ENCODE results near the gene EBPL.

DNA sequence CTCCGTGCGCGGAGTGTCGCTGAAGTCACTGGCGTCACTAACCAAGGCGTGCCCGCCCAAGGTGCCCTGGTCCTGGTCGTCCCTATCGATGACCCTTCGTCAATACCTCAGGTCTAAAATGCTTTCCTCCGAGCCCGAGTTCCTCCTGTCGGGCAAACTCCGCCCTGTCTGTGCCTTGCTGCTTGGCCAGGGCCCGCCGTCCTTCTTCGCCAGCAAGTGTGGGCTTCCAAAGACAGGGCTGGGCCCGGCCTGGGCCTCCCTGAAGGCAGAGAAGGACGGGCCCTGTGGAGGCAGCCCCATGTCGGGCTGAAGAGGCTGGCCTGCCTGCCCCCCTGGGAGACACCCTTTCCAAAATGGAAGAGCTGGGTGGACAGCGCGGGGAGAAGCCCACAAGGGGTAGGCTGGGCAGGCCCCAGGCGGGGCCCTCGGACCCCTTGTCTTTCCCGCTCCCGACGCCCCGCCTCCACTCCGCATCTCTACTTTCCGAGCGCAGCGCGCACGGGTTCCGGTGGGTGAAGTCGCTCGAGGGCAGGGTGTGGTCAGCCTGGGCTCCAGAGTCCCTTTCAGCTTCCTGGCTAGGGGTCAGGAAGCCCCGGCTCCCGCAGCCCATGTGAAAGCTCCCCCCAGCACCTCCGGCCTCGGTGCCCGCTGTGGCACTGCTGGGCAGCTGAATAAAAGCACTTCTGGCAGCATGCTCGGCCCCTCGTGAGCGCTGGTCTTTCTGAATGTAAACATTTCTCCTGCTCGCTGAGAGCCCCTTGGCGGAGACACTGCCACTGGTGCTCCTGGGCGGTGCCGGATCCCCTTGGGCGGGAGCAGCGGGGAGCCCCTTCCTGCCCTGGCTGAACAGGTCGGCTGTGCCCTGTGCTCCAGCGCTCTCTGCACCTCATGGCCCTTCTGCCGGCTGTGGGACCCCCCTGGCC, 13.6 kb downstream of the RB1 start:
- PRO-cap = no peak
- RAMPAGE, long total RNA, 4 experiments = no peak in any of the 4 experiments

- PRO-cap = no peak
- RAMPAGE, long total RNA, 4 experiments = no peak in any of the 4 experiments
These were observed 14.4 kb downstream of the RB1 start for GRCh38 chr13:48317812-48318433.

DNA sequence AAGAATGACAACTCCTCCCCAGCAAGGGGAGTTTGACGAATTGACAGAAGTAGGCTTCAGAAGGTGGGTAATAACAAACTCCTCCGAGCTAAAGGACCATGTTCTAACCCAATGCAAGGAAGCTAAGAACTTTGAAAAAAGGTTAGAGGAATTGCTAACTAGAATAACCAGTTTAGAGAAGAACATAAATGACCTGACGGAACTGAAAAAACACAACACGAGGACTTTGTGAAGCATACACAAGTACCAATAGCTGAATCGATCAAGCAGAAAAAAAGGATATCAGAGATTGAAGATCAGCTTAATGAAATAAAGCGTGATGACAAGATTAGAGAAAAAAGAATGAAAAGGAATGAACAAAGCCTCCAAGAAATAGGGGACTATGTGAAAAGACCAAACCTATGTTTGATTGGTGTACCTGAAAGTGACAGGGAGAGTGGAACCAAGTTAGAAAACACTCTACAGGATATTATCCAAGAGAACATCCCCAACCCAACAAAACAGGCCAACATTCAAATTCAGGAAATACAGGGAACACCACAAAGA, 17.5 kb downstream of the LPAR6 start:
- PRO-cap = no peak
- RAMPAGE, long total RNA, 4 experiments = no peak in any of the 4 experiments

- PRO-cap = no peak
- RAMPAGE, long total RNA, 4 experiments = no peak in any of the 4 experiments
These were observed 14.8 kb downstream of the RCBTB2 start for GRCh38 chr13:48518194-48518393.

DNA sequence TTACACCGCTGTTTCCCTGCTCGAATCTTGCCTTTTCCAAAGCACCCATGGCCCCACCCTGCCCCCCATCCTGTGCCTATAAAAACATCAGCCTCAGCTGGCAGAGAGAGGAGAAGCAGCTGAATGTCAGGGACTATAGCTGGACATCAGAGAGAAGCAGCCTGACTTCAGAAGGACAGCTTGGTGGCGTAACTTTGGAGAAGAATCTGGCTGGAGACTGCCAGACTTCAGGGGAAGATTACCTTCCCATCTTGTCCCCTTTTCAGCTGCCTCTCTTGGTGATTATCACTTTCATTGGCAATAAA, 9.3 kb upstream of the RCBTB2 start:
- PRO-cap = no peak
- RAMPAGE, long total RNA, 4 experiments = no peak in any of the 4 experiments

GRCh38 chr13:48567710-48568422, 35.0 kb upstream of the RCBTB2 start:
- PRO-cap = no peak
- RAMPAGE, long total RNA, 4 experiments = no peak in any of the 4 experiments

DNA sequence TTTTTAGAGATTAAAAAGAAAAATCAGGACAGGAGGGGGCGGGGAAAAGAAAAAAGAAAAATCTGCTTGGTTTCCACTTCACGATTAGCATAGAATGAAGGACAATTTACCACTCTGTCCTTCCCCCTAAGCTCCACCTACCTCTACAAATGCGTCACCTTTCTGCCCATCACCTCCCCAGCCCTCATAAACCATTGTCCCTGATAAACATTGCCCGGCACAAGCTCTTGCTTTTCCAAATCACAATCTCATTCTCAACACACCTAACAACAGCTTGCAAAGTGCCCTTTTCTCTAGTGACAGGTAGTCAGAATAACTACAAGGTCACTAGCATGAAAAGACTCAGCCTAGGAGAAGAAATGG, 116.5 kb upstream of the FNDC3A start:
- PRO-cap = no peak
- RAMPAGE, long total RNA, 4 experiments = no peak in any of the 4 experiments

GRCh38 chr13:49334480-49334750, 86.7 kb downstream of the CDADC1 start:
- PRO-cap = no peak
- RAMPAGE, long total RNA, 4 experiments = no peak in any of the 4 experiments

- PRO-cap = no peak
- RAMPAGE, long total RNA, 4 experiments = no peak in any of the 4 experiments
These were observed 506 bp downstream of the SETDB2 start for GRCh38 chr13:49444582-49444977.

- PRO-cap = no peak
- RAMPAGE, long total RNA, 4 experiments = no peak in any of the 4 experiments
These were observed 4.2 kb downstream of the PHF11 start for GRCh38 chr13:49499906-49500418.

- PRO-cap = no peak
- RAMPAGE, long total RNA, 4 experiments = start-site peak on the plus strand in 1 of 4 experiments, at chr13:49642163-49642188 at its widest, 7 reads per replicate
These were observed 13.7 kb downstream of the ARL11 start for GRCh38 chr13:49641837-49642571.

DNA sequence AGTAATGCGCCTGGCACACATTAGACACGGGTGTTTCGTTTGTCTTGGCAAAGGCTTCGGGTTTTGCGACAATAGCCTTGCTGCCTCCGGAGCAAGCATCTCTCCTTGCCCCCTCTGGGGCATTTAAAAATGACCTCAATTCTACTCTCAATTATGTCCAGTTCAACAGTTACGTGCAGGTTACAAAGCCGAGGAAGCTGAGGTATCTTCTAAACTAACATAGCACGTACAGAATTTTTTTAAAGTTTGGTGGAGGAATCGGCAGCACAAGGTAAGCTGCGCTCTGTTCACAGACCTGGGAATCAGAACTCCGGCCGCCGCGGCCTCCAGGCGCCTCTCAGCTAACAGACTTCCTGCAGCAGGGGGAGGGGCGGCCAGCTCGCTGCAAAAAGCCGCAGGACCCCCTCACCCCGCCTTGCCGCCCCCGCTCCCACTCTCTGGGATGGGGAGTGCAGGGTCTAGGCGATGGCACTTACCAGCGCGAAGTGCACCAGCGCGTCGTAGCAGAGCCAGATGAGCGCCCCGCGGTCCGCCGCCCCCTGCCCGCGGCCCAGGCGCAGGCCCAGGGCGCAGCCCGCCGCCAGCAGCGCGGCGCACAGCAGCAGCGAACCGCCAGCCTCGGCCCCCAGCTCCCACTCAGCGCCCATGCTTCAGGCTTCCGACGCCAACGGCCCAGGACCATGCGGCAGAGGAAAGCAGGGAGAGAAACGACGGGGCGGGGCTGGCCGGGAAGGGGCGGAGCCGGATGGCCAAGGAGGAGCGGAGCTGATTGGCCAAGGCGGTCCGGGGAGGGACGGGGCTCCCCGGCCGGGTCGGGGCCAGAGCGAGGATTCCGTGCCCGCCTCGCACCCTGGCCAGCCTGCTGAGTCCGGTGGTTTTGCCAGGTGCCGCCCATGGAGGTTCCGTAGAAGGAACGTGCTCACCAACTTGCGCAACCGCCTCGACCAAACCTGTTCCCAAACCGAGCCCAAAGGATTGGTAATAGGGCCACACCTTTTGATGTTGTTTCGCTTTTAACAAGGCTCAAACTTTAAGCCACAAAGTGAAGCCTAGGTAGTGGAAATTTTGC, at the start of gene EBPL:
Gene EBPL (minus strand): TSS at position 709 of the 1,069 bp plus-strand sequence.
- PRO-cap = no peak
- RAMPAGE, long total RNA, 4 experiments = no peak in any of the 4 experiments

DNA sequence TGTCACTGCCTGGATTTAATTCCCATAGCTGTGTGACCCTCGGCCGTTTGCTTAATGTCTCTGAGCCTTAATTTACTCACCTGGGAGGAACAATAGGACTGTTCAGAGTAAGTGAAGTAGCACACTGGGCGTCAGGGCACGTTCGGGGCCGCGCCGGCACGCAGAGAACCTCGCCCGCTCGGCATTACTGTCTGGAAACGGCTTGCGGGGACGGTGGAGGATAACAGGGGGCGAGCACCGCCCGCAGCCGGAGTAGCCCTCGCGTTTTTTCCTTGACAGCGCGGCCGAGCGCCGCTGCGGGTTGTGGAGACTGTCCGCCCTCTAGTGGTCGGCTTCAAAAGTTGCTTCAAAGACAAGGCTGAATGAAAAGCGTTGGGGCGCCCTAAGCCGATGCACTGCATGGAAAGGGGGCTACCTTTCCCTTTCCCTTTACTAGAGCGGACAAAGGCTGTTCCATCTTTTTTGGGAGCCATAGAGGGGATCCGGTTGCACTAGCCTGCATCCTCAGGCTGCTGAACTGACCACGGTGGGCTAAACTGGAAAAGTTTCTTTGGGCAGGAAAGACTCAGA, 55.4 kb upstream of the KPNA3 start:
- PRO-cap = no peak
- RAMPAGE, long total RNA, 4 experiments = no peak in any of the 4 experiments

- PRO-cap = no peak
- RAMPAGE, long total RNA, 4 experiments = no peak in any of the 4 experiments
These were observed 77.5 kb downstream of the KCNRG start for GRCh38 chr13:50092744-50093179.

DNA sequence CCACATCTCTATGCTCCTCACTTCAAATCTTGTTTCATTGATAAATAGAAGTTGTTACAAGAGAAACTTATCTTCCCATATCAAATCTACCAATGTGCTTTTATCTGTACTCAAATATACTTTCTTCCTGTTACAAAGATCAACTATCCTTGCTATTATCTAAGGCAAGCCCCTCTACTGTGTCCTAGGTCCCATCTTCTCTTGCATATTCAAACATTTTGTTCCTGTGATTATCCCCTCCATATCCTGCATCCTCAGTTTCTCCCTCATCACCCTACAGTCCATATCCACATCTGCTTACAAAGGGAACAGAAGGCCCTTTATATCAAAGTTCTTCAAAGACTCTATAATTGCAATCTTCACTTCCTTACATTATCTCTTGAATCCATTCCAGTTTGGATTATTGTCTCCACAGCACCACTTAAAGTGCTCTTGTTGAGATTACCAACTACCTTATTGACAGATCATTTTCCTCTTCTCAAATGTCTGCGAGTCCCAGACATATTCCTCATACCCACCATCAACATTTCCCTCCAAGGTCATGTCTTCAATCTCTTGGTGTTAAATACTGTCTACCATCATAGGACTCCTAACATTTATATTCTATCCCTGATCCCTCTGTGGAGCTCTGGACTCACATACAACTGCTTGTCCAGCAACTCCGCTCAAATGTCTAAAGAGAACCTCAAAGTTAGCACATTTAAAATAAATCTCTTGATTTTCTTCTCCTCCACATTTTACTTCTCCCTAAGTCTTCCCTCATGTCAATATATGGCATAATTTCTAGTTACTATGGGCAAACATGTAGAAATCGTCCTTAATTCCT, 99.3 kb downstream of the KCNRG start:
- PRO-cap = no peak
- RAMPAGE, long total RNA, 4 experiments = no peak in any of the 4 experiments

DNA sequence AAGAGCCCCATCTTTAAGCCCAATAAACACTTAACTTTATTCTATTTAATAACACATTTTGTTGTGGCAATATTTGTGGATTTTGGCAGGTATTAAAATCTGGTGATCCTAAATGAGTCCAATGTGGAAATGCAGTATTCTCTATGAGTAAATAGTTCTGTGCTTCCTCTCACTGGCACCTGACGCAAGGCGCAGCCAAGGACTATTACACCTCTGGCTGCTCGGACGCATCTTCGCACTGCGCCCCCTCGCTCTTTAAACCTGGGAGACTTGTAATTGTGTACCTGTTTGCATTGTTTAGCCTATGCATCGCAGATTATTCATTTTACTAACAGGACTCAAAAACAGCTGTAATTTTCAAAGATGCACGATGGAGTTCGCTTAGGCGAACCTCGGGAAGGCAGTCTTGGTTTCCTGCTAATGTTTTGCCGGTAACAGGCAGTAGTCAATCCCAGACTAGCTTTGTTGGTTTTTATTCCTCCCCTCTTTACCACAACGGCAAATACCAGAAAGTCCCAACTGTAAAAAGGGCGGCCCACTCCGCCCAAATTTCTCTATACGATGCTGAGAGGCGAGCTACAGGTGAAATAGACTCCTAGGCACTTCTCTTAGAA, 113.2 kb downstream of the KCNRG start:
- PRO-cap = no peak
- RAMPAGE, long total RNA, 4 experiments = no peak in any of the 4 experiments

DNA sequence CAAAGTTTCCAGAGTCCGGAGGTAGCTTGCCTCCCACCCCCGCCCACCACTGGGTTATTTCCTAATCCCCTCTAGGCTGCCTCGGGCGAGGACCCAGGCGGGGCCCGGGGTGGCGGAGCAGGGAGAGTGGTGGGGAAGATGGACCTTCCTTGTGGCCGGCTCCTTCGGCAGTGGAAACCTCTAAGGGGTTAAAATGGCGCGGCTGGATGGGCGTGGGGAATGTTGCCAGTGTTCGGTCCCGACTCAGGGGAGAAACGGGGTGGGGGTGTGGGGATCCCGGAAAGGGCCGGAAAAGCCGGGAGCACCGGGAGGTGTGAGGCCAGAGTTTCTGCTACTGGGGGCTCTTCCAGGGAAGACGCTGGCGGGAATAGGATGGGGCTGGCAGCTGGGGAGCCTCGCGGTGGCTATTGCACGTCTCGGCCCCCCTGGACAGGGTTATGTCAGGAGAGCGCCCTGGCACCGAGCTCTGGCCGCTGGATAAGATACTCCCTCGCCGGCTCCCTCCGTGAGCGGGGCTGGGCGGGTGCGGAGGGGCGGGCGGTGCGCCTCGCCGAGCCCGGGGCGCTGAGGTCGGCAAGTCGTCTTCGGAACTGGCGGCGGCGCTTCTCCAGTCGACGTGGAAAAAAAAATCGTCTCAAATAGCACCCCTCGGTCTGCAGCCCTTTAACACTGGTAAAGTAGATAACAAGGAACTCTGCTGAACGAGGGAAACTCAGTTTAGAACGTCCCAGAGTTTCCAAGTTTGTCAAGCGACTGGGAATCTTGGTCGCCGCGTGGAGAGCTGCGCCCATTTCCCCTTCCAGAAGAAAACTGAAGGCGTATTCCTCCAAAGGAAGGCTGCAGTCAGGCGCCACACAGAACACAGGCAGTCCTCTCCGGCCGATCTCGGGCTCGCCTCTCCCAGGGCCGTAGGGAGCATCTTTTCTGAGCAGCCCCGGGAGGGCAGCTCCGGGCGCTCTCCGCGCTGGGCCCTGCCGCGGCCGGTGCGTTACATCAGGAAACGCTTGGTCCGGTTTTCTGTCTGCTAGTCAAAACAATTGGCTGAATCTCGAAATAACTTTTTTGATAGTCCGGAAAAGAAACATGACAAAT, 115.0 kb downstream of the KCNRG start:
- PRO-cap = no peak
- RAMPAGE, long total RNA, 4 experiments = no peak in any of the 4 experiments

DNA sequence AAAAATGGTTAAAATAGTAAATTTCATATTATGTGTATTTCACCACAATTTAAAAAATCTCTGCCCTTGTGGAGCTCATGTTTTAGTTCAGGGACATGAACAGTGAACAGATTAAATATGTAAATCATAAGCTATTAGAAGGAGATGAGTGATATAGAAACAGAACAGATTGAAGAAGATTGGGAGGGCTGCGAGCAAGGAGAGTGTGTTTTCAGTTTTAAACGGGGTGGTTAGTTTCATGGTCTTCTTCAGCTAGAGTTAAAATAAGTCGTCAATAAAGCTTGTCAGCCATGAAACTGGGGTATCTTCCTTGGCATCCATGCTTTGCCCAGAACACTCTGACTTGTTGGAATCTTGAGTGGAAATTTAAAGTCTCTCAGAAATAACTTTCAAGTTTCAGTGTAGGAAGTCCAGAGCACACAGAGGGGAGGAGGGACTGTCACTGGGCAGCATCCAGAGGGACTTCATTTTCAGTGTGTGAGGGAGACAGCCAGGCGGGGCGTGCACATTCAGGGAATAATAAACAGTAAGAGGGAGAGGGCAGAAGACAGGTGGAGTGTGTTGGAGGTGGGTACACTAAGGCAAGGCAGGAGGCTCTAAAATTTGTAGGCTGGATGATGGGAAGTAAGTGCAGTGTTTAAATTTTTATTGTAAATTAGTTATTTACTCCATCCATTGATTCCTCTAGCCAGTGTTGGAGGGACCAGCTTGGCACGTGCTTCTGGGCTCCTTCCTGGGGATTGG, 355.5 kb downstream of the KCNRG start:
- PRO-cap = no peak
- RAMPAGE, long total RNA, 4 experiments = no peak in any of the 4 experiments

DNA sequence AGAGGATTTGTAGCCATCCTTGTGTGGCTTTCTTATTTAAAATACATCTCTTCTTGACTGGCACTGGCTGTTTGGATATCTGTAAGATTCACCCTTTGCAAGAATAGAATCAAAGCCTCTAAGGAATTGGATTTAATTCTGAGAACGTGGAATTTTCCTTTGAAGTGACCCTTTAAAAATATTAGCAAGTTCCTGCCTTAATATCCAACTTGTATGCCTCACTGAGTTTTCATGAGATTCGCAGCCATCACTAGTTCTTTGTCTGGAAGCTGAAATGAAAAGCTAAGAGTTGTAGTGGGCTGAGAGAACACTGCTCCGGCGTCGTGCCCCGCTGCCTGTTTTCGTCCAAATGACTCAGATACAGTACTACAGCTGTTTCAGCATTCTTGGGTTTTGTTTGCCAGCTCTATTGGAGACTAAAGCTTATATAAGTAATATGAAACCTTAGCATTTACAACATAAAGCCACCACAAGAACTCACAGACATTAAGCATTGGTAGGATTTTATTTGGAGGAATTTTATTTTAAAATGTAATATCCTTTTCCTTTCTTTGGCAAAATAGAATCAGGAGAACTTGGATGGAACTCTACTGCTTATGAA, 299.8 kb downstream of the DLEU7 start:
- PRO-cap = no peak
- RAMPAGE, long total RNA, 4 experiments = no peak in any of the 4 experiments

- PRO-cap = no peak
- RAMPAGE, long total RNA, 4 experiments = no peak in any of the 4 experiments
These were observed 165.6 kb downstream of the DLEU7 start for GRCh38 chr13:50677762-50678334.

Measured in omental fat pad (tissue), 4 donors.